Tibial nerve (tissue), 3 donors: ENCODE measurements around the genes FADD and SHANK2.

GRCh38 chr11:69471220-69471703 is 169.7 kb upstream of the CCND1 start:
- PRO-cap = no peak
- RAMPAGE, long total RNA, 3 experiments = no peak in any of the 3 experiments

DNA sequence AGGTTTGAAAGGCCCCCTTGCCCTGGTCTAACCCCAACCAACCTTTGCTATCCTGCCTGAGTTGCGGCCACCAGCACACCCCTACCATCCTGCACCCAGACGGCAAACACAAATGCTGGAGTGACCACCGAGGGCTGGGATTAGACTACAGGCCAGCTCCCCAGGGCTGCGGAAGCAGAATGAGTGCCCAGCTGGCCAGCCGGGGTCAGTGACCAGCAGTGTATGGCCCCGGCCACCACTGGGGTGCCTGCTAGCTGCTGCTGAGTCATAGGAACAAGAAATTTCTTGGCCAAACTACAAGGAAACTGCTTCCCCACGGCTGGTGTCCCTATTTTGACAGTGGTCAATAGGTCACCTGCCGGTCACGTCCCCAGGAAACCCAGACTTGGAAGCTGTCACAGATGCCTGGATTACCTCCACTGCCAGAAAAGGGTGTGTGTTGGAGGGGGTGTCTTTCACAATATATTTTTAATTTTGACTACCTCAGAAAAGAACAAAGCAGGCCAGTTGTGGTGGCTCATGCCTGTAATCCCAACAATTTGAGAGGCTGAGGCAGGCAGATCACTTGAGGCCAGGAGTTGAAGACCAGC is 81.4 kb upstream of the FGF3 start:
- PRO-cap = no peak
- RAMPAGE, long total RNA, 3 experiments = no peak in any of the 3 experiments

DNA sequence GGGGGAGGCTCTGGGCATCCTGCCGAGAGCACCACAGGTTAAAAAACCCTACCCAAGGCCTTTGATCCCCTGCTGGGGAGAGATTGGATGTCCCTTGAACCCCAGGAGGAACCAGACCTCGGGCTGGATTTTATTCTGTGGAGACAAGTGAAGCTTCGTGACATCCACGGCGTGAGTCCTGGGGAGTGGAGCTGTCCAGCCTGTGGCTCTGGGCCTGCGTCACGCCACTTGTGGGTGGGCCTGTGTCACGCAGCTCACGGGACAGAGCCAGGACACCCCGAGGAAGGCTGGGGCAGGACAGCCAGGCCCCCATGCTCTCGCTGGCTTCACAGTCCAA is 102.3 kb upstream of the FGF3 start:
- PRO-cap = no peak
- RAMPAGE, long total RNA, 3 experiments = no peak in any of the 3 experiments

DNA sequence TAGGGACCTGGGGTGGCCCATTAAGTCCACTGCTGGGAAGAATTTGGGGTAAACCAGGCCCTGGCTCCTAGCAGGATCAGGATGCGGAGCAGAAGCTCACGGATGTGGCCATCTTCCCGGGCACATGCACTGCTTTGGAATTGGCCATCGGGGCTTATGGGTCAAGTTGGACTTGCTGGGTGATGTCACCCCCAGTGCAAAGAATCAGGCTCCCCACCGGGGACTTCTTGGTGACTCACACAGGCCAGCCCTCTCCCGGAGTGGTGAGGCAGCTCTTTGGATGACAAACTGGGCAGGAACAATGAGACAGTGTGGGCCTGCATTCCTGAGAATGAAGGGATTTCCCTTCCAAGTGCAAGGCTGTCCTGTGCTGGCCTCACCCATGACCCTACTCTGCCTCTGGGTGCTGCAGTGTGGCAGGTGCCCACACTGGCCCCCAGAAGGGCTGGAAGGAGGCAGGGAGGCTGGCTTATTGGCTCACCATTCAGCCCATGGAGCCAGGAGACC is 128.8 kb upstream of the ANO1 start:
- PRO-cap = no peak
- RAMPAGE, long total RNA, 3 experiments = no peak in any of the 3 experiments

GRCh38 chr11:69983449-69983802 is 94.7 kb upstream of the ANO1 start:
- PRO-cap = no peak
- RAMPAGE, long total RNA, 3 experiments = no peak in any of the 3 experiments

DNA sequence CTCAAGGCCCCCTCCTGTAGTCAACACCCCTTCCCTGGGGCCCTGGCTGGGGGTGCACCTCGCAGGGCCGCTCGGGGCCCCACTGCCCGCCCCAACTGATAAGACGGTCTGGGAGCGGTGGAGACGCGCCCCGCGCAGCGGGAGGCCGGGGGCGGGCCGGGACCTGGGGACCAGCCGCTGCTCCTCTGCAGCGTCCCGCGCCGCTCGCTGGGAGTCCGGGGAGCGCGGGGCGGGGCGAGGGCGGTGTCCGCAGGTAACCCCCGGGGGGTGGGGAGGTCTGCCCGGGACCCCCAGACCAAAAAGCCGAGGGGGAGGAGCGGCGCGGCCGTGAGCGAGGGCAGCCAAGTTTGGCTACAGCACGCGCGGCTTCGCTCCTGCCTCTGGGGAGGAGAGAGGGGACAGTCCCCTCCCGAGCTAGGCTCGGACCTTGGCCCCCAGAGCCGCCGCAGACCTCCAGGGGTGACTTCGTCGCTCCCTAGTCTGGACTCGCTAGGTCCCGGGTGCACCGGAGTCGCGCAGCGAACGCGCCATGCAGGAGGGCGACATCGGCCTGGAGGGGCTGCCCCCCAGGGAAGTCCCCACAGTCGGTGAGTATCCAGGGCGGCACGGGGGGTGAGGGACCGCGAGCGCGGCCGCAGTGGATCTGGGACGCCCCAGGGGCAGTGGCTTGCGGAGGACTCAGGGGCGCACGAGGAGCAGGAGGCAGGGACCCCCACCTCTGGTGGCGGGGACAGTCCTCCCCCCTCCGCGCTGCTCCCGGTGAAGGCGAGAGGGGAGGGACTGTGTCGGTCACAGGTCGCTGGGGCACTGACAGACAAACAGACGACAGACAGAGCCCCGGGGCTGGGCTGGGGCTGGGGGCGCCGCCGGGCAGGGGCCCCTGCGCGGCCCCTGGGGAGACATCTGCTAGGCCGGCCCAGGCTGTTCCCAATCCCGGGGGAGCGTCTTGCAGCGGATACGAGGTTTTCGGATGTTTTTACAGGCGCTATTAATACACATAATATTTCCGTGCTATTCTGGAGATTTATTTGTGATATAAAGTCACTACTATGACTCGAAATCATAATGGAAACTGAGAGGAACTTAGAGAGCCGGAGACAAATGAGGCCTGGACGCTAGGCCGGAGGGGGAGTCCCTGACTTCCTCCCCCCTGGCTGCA is 92.2 kb upstream of the ANO1 start:
- PRO-cap = no peak
- RAMPAGE, long total RNA, 3 experiments = no peak in any of the 3 experiments

GRCh38 chr11:70048342-70049548 is 29.4 kb upstream of the ANO1 start:
- PRO-cap = no peak
- RAMPAGE, long total RNA, 3 experiments = no peak in any of the 3 experiments

DNA sequence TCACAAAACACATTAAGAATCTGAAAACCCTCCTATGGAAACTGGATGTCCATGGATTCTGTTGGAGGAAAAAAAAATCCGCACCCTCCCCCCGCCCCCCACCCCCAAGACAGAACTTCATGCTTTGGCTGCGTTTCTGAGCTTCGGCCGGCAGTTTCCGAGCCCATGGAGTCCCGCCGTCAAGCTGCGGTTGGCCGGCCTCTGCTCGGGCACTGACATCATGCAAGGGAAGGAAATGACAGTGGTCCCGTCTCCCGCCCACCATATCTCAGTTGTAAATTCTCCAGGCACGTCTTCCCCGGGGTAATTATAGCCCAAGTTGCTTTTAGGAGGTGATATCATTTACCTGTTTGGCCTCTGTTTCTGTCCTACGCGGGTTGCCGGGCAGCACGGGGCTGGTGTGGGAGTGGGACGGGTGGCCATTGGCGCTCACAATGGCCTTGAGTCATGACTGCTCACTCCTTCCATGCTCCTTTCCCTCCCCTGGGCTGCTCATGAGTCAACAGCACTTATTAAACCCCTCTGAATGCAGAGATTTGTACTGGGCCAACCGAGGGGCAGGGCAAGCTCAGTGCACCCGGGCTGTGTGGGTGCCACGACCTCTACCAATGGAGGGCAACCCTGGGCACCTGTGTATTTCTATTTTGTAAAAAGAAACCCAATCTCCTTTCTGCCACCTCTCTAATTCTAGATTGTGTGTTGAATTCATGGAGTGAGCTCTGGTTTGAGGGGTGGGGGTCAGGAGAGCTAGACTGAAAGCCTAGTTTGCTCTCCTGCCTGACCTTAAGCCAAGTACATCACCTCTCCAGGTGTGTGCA is 4.2 kb upstream of the ANO1 start:
- PRO-cap = no peak
- RAMPAGE, long total RNA, 3 experiments = no peak in any of the 3 experiments

DNA sequence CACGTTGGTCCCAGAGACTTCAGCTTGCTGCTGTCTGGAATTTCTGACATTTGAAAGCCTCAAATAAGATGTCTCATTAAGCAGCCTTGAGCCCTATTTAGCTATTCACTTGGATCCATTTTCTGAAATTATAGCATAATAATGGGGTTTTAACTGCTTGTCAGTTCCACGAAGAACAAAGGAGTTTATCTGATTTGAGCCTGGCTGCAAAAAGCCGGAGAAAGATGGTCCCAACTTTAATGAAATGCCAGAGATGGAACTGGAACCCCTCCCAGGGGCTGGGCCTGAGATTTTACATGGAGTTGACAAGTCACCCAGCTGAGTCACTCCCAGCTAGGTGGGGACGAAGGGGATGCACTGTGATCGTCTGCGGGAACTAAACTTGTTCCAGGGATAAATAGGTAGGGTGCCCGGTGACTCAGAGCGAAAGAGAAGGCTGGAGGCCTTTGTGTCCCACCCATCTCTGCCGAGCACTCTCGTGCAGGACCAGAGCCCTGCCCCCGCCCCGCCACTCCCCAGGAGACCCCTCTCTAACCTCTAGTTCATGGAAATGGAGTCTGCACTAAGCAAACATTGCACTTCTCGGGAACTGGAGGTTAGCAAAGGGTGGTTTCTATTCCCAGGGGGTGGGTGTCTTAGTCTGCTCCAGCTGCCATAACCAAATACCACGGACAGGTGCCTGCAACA is 60.9 kb upstream of the FADD start:
- PRO-cap = no peak
- RAMPAGE, long total RNA, 3 experiments = no peak in any of the 3 experiments

DNA sequence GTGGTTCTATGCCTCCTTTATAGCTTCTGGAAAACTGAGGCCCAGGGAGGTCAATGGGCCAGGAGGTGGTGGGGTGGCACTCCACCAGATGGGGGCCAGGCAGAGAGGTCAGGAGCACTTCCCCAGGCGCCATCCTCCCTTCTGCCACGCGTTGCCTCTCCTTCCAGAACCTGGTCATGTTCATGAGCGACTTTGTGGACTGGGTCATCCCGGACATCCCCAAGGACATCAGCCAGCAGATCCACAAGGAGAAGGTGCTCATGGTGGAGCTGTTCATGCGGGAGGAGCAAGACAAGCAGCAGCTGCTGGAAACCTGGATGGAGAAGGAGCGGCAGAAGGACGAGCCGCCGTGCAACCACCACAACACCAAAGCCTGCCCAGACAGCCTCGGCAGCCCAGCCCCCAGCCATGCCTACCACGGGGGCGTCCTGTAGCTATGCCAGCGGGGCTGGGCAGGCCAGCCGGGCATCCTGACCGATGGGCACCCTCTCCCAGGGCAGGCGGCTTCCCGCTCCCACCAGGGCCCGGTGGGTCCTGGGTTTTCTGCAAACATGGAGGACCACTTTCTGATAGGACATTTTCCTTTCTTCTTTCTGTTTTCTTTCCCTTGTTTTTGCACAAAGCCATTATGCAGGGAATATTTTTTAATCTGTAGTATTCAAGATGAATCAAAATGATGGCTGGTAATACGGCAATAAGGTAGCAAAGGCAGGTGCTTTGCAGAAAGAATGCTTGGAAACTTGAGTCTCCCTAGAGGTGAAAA is 15.3 kb upstream of the FADD start:
- PRO-cap = no peak
- RAMPAGE, long total RNA, 3 experiments = no peak in any of the 3 experiments

- PRO-cap = bidirectional peak, plus-strand start at chr11:70203323, minus-strand start at chr11:70203146
- RAMPAGE, long total RNA, 3 experiments = no peak in any of the 3 experiments
These were observed at the start of gene FADD for GRCh38 chr11:70202979-70203403. TSS of gene FADD (plus strand) at chr11:70203296.

DNA sequence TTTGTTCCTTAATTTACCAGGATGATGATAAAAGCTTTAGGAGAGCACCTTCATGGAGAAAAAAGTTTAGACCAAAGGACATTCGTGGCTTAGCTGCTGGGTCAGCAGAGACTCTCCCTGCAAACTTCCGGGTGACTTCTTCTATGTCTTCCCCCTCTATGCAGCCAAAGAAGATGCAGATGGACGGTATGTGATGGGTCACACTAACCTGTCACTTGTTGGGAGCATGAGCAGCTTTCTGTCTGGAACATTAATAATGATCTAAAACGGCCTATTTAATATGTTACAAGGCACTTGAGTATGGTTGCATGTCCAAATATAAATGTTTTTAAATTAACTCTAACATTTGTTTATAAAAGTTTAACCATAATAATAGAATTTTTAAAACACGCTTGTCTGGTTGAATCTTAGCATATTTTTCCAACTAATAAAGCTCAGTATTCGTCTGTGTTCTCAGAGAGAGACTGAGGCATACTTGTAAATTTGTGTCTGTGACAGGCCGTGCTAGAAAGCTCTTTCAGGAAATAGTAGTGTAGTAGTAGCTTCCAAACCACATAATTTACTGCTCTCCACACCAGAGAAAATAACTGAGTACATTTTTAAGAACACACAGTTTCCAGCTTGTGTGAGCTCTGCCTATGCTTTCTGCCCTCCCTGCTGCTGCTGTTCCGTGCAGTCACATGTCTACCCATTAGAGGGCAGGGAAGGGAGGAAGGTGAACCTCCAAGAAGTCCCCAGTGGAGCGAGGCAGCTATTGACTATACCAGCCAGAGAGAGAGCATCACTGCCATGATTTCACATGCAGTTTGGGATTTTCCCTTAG is 20.1 kb upstream of the CTTN start:
- PRO-cap = no peak
- RAMPAGE, long total RNA, 3 experiments = no peak in any of the 3 experiments

- PRO-cap = no peak
- RAMPAGE, long total RNA, 3 experiments = no peak in any of the 3 experiments
These were observed 88.6 kb downstream of the CTTN start for GRCh38 chr11:70486730-70487485.

- PRO-cap = no peak
- RAMPAGE, long total RNA, 3 experiments = no peak in any of the 3 experiments
These were observed 169.5 kb downstream of the CTTN start for GRCh38 chr11:70567557-70568436.

DNA sequence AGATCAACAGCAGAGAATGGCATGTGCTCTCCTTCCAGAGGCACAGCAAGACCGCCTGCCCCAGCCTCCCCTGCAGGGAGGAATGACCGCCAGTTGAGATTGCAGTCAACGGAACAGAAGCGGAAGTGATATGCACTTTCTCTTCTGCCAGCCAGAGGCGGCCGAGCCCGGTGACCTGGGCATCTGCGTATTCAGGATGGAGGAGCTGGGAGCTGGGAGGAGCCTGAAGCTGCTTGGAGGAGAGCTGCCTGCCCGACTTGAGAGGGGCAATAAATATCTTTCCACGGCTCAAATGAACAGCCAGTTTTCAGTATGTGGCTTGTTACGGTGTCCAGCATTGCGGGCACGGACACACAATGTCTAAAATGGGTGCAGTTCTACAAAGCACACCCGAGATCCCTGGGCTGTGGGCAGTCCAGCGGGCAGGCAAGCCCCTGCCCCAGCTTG is 243.1 kb downstream of the CTTN start:
- PRO-cap = no peak
- RAMPAGE, long total RNA, 3 experiments = no peak in any of the 3 experiments

- PRO-cap = no peak
- RAMPAGE, long total RNA, 3 experiments = no peak in any of the 3 experiments
These were observed 268.3 kb downstream of the CTTN start for GRCh38 chr11:70666671-70667026.

DNA sequence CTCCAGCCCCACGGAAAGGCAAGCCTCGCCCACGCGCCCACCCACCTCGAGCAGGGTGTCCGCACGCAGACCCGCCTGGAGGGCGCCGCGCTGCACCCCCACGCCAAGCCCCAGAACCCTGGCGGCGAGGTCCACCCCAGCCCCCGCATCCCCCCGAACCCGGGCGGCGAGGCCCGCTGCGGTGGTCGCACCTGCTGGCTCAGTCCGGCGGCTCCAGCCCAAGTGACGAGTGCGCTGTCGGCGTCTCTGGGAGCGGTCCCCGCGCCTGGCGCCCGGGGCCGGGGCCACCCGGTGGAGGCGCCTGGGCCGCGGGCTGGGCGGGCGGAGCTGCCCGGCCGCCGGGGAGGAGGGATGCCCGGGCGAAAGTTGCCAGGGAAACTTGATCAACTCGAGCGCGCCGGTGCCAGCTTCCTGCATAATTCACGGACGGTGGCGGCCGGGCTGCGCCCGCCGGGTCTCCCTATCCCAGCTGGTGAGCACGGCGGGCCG is 1.1 kb downstream of the SHANK2 start:
- PRO-cap = no peak
- RAMPAGE, long total RNA, 3 experiments = no peak in any of the 3 experiments

DNA sequence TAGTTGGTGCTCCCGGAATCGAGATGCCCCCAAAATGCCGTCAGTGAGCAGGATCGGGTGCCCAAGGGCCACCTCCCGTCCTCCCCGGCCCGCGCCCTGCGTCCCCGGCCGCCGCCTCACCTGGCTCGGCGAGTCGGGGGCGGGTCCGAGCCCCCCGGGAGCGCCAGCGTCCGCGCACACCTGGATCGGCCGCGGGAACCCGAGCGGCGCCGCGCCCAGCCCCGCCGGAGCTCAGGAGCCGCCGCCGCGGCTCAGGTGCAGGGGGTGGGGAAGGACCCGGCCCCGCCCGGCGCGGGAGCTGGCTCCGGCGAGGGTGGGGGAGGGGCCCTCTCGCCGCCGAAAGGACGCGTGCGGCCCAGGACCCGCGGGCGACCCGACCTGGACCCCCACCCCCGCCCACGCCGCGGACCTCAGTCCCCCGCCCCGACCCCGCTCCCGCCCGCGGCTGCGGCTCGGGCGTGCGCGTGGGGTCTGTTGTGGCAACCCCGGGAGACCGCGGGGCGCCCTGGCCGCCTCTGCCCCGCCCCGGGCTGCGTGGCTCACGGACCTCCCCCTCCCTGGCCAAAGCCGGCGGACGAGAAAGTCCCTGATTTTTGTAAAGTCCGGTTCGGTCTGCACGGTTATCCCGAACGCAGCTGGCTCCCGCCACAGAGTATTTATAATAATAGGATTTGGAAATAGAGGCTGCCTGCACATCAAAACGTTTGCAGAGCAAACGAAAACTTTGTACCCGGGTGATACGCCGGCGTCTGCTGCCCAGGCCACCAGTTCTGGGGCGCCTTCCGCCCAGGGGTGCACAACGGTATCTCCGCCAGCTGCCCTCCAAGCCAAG is at the start of gene SHANK2:
SHANK2 (minus strand) TSS at position 273 of the 832 bp plus-strand sequence.
- PRO-cap = no peak
- RAMPAGE, long total RNA, 3 experiments = no peak in any of the 3 experiments

DNA sequence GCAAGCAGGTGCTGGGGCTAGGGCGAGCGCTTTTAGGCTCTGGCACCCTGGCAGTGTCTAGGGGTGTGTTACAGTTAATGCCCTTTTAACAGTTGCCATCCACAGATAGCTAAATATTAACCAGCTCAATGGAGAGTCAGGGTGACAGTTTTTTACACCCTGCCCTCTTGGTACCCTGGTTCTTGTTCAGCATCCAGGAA is 59.6 kb upstream of the SHANK2 start:
- PRO-cap = no peak
- RAMPAGE, long total RNA, 3 experiments = no peak in any of the 3 experiments

DNA sequence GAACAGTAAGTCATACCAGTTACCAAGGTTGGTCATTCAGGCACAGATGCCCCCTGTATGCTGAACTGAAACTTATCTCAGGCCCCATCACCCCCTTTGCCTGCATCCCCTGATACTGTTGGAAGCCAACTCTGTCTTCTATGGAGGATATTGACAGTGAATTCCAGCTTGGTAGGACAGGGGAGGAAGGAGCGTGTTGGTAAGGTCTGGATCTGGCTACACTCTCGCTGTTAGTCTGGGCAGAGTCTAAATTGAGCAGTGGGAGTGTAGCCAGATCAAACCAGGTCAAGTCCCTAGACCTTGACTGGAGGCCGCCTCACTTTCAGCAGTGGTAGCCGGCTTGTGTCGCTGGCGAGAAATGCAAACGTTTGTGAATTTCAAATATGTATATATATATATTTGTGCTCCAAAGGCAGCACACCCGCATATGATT is 26.8 kb downstream of the DHCR7 start:
- PRO-cap = no peak
- RAMPAGE, long total RNA, 3 experiments = no peak in any of the 3 experiments